Airway epithelial cell (primary cell): ENCODE results near the gene UBE2E2.

- RAMPAGE, long total RNA, result no peak
Measured at GRCh38 chr3:17166468-17167039, 281.8 kb downstream of the PLCL2 start.

GRCh38 chr3:17195233-17195526, 310.4 kb downstream of the PLCL2 start:
- RAMPAGE, long total RNA, result no peak

GRCh38 chr3:17708511-17708969, 33.9 kb downstream of the TBC1D5 start:
- RAMPAGE, long total RNA, result no peak

DNA sequence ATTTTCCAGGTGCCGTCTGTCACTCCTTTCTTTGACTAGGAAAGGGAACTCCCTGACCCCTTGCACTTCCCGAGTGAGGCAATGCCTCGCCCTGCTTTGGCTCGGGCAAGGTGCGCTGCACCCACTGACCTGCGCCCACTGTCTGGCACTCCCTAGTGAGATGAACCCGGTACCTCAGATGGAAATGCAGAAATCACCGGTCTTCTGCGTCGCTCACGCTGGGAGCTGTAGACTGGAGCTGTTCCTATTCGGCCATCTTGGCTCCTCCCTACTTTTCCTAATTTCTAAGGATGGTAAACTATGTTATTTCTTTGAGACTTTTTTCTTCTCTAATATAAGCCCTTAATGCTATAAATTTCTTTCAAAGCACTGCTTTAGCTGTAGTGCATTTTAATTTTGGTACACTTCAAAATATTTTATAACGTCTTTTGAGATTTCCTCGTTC, 94.1 kb downstream of the SATB1 start:
- RAMPAGE, long total RNA, result no peak

- RAMPAGE, long total RNA, result no peak
Measured at GRCh38 chr3:18417808-18418830, 7.0 kb downstream of the SATB1 start.

- RAMPAGE, long total RNA, result no peak
Measured at GRCh38 chr3:18423293-18424396, 1.5 kb downstream of the SATB1 start.

GRCh38 chr3:19130912-19131221, 17.4 kb upstream of the KCNH8 start:
- RAMPAGE, long total RNA, result no peak

GRCh38 chr3:19432624-19433107, 284.4 kb downstream of the KCNH8 start:
- RAMPAGE, long total RNA, result no peak

DNA sequence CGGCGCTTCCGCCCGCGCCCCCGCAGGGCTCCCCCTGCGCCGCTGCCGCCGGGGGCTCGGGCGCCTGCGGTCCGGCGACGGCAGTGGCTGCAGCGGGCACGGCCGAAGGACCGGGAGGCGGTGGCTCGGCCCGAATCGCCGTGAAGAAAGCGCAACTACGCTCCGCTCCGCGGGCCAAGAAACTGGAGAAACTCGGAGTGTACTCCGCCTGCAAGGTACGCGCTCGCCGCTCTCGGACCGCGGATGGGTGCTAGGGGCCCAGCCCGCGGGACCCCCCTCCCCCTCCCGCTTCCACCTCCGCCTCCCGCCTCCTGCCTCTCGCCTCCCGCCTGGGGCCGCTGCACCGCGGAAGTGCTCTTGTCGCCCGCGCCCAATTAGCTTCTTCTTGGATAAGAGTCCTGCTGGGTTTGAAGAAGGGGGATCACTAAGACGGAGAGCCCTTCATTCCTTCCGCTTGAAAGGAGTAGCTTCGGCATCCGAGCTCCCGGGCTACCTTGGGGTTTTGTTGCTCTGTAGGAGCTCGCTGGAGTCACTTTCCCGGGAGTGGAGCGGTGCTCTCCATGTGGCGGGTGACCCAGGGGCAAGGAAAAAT, 416 bp downstream of the KAT2B start:
- RAMPAGE, long total RNA, result no peak

DNA sequence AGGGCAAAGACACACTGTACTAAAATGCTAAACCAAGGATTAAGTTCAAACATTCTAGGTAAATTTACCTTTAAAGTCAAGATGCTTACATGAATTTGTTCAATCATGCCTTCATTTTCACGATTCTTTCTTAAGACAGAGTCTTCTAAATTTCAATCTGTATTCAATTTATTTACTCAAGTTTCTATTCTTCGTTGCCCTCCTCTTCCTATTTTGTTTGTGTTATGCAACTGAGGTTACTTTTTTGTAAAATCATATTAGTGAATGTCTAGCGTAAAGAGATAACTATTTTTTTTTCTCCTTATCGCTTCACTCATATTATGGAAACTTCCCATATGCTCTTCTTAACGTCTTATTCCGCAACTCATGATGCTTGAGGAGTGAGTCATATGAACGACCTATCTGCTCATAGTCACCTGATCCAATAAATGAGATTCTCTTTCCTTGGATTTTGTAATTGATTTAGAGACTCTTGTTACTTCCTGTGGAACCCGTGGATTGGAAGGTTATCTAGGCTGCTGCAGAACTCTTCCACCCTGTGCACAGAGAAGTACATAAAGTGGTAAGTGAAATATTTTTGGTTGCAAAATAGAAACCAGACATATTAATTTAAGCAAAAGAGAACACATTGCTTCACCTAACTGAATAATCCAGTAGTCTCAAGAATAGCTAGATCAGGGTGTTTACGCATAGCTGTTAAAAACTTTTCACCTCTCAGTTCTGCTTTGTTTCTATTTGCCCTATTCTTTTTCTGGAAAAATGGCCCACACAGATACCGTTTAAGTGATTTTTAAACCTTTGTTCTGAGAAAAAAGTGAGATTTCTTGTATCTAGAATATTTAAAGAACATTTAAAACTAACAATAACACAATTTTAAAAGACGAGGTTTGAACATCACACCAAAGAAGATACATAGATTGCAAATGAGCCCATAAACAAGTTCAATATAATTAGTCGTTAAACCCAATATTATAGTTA, 719.3 kb upstream of the SGO1 start:
- RAMPAGE, long total RNA, result no peak

- RAMPAGE, long total RNA, result no peak
Measured at GRCh38 chr3:21042763-21043085, 708.3 kb downstream of the ZNF385D start.

- RAMPAGE, long total RNA, result no peak
Measured at GRCh38 chr3:23202835-23203929, at the start of gene UBE2E2. Gene UBE2E2 (plus strand): TSS chr3:23203327.

- RAMPAGE, long total RNA, result no peak
Measured at GRCh38 chr3:23331010-23331742, 128.0 kb downstream of the UBE2E2 start.

- RAMPAGE, long total RNA, result no peak
Measured at GRCh38 chr3:23671837-23672575, 133.7 kb upstream of the UBE2E1 start.

GRCh38 chr3:23685738-23686250, 120.0 kb upstream of the UBE2E1 start:
- RAMPAGE, long total RNA, result no peak

GRCh38 chr3:23804167-23804686, 1.5 kb upstream of the UBE2E1 start:
- RAMPAGE, long total RNA, result no peak

GRCh38 chr3:23810234-23811292, 4.8 kb downstream of the UBE2E1 start:
- RAMPAGE, long total RNA, result start-site peak on the plus strand at chr3:23810378-23810959, 46 and 33 reads in 2 replicates

DNA sequence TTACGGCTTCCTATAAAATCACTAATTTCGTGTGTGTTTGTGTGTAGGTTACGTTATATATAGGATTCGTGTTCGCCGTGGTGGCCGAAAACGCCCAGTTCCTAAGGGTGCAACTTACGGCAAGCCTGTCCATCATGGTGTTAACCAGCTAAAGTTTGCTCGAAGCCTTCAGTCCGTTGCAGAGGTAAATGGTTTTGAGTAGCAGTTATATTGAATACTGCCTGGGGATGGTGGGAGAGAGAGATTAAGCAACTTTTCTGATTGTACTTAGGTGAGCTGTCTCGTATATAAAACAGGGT, 1.4 kb downstream of the RPL15 start:
- RAMPAGE, long total RNA, result no peak

- RAMPAGE, long total RNA, result no peak
Measured at GRCh38 chr3:23981886-23982257, 36.8 kb downstream of the NR1D2 start.

- RAMPAGE, long total RNA, result no peak
Measured at GRCh38 chr3:24286394-24286595, 208.4 kb downstream of the THRB start.